ENCODE measurements around a stretch of chr7.

DNA sequence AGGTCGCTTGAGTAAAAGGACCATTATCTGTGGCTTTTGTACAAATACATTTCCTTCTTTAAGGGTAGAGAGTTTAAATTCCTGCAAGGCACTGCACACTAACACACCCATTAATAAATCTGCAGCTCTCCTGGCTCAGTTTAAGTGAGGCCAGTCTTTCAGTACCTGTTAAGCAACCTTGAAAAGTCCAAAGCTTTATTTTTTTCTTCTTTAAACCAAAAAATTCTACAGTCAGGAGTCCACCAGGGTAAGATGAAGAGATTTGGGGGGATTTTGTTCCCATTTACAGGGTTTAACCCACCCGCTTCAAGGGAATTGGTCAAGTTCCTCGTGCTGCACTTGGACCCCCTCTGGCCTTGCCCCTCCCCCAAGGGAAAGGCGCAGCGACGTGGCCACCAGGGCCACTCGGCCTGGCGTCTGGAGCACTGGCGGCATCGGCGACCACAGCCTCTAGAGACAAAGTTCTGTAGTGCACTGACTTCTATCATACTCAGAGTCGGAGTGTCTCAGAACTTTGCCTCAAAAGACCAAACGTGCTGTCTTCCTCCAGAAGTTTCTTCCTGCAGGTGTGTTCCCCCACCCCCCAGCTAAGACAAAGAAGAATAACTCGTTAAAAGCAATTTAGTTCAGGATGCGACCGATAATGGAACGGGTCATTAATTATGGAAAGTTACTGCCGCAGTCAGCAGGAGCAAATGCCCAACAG lies 202.4 kb upstream of the NFE2L3 start:
- PRO-cap, result bidirectional peak, plus-strand start at position 404 of the sequence, minus-strand start at position 452 of the sequence

DNA sequence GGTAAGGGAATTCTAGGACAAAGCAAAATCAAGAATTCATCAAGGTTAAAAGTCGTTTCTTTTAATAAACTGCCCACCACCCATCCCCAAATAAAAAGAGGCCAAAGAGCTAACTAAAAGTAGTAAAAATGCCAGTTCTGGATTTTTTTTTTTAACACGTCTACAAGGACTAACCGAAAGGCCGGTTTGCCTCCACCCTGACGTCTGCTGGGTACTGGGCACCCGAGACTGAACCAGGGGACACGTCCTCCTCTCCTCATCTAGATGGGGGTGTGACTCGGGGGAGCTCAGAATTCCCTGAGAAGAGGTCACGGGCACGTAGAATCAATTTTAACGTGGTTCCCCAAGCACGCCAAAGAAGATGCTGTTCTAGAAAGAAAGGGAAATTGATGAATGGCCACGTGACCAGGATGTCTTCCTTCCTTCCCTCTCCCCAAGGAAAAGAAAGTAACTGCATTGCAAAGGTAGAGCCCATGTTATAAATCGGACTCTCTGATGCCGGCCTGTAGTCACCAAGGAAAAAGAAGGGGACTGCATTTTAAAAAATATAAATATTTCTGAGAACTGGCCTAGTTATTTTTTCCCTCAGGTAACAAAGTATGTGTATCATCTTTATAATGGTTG lies 200.1 kb upstream of the NFE2L3 start:
- PRO-cap, result no peak

DNA sequence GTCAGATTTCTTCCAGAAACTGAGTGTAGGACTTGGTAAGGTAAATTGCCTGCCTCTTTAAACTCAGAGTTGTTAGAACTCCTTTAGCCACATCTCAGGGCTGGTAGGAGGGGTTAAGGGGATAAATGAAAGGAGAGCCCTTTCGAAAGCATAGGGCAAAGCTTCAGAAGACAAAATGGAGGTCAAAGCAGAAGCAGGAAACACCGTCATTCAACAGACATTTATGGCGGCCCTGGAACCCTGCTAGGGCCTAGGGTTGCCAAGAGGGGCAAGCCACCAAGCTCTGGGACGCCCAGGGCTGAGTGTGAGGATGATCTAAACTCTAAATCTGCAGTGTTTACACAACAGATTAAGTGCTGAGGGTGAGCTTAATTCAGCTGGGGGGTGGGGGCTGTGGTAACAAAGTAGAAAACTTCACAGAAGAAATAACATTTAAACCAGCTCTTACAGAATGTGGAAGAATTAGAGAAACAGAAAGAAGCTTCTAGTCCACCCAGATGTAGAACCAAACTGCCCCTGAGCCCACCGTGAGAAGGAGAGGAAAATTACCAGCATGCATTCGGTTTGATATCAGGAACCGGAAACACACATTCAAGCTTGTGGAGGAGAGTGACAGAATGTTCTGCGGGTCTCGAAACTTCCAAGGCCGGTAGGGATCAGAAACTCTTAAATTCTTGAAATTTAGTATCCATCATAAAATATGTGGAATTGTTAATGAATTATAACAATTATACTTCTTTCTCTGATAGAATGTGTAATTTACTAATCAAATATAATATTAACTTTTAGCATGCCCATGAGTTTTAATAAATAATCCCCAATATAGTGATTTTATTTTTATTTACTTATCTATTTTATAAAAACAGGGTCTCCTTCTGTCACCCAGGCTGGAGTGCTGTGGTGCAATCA lies 78.8 kb upstream of the NFE2L3 start:
- PRO-cap, result bidirectional peak, plus-strand start at position 371 of the sequence, minus-strand start at position 288 of the sequence

DNA sequence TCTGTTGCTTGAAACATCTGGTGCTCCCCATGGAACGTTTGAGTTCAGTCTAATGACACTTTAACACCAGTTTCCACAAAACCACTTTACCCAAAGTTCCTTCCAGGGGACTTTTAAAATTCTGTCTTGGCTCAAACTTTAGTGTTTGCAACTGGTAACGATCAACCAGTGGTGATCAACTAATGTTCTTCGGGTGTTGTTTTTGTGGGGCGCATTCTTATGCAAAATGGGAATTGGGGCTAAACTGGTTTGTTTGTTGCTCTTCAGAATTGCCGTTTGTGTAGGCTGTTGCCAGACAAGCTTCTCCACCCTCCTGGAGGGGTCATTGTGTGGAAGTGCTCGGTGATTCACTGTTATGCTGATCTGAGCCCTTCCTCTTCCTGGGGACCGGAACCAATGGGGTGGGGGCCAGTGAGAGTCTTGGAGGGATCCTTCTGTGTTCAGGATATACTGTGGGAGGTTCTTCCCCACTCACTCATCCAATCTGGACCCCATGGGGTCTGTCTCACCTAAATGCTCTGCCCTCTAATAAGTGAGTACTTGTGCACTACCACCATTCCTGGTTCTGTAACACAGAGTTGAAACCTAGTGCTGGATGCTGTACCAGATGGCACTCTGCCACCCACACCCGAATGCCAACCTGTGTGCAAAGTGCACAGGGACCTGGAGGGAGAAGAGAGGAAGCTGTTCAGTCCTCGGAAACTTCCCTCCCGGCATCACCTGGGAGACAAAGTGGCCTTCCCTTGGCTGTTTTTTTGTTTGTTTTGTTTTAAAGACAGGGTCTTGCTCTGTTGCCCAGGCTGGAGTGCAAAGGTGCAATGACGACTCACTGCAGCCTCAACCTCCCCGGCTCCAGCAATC lies 2.0 kb downstream of the NFE2L3 start:
- PRO-cap, result bidirectional peak, plus-strand start at position 294 of the sequence, minus-strand start at position 156 of the sequence

GRCh38 chr7:26166914-26167534 lies 15.0 kb downstream of the NFE2L3 start:
- PRO-cap, result no peak

GRCh38 chr7:26182021-26183133 lies 18.2 kb downstream of the HNRNPA2B1 start:
- PRO-cap, result no peak

- PRO-cap, result no peak
These were observed 15.4 kb downstream of the HNRNPA2B1 start for GRCh38 chr7:26185130-26185496.

DNA sequence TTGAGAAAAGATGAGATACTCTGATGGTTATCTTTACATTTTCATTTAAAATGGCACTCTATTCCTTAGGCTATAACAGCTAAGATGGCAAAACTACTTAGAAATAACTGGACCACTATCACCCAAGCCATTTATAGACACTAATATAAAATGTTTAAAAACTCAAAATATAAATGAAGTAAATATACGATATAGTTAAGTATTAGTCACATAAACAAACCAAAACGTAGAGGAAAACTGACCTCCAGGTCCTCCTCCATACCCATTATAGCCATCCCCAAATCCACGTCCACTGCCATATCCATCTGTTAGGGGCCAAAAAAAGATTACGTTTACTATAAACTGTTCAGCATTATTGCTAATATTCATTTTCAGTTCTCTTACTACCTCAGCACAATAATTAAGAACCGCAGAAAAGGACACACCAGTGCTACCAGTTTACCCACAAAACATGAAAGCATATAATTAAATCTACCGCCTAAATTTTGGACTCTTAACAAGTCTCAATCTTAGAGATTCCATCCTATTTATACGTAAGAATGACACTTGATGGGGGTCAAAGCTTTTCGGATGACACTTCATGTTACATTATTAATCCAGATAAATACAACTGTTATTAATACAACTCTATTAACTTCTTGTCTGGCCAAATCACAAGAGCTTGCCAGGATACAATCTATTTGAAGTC lies 4.8 kb downstream of the HNRNPA2B1 start:
- PRO-cap, result no peak

DNA sequence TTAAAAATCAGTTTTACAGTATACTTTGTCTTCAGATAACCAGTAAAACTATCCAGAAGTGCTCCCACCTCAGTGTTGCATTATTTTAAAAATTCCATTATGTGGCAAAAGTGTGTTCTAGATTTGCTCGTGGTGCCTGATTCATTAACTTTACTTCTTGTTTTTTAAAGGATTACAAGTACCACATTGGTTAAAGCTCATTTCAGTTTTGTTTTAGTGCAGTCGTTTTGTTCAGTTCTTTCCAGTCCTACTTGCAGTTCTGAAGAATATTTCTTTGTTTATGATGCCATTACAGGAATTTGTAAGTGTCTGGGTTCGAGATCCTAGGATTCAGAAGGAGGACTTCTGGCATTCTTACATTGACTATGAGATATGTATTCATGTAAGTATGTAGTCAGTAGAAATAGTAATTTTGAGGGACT lies 69.0 kb downstream of the SNX10 start:
- PRO-cap, result no peak

DNA sequence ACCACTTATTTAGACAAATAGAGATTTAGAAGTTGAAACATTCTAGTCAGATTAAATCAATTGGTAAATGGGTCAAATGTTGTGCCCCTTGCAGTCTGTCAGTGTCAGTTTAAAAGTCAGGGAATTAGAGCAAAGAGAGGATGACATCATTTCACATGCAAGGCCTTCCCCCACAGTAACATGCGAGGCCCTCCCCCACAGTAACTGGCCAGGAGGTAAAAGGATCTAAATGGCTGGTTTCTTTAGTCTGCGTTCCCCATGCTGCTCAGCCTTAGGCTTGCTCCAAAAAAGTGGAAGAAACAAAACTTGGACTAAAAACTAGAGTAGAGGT lies 177.8 kb downstream of the SKAP2 start:
- PRO-cap, result no peak

DNA sequence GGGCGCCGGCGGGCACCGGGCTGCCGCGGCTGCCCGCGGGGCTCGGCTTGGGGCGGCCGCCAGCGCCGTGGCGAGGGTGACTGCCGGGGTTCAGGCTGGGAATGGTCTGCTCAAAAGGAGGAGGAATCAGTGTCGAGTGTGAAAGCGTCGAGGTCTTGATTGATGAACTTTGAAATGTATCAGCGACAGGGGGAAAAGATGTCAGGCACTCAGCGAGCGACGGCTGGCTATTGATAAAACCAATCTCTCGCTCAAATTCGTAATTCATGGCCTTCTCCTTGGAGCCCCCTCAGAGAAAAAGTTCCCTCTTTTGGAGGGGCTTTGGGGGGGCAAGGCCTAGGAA lies 279 bp downstream of the HOXA2 start:
- PRO-cap, result no peak

DNA sequence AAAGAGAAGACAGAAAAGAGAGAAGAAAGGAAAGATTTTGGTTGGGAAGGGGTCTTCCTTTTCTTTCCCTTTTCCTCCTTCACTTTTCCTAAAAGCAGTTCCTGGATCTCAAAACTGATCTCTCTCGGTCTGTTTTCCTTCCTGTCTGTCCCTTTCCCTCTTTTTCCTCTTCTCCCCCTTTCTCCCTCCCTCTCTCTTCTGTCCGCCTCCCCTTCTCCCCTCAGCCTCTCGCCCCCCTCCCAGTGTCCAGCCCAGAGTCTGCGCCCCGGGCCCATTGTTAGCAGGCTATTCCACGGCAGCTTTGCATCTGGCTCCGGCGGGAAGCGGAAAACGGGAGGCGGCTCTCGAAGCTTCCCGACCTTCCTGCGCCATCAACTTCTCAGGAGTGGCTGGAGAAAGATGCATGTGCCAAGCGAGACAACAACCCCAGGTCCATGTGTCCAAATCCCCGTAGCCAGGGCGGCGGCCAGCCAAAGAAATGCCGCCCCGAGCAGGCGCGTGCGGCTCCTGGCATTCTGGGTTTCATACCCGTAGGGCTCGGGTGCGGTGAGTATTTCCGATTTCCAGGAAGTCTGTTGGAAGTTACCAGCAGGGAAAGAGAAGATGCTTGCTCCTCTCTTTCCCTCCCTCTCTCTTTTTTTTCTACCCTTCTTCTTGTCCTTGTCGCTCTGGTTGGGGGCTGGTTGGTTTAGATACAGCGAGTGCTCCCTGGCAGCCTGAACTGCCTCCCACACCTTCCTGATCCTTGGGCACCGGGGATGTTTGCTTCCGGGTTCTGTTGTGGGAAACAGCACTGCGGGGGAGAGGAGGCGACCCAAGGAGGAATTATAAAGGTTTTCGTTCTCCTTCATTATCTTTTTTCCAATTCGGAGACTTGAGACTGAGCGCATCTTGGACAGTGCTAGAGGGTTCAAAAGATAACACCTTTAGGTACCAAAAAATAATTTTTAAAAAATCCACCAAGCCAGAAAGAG lies 1.1 kb upstream of the HOXA2 start:
- PRO-cap, result no peak

GRCh38 chr7:27119180-27119944 lies 11.2 kb downstream of the HOXA4 start:
- PRO-cap, result no peak

DNA sequence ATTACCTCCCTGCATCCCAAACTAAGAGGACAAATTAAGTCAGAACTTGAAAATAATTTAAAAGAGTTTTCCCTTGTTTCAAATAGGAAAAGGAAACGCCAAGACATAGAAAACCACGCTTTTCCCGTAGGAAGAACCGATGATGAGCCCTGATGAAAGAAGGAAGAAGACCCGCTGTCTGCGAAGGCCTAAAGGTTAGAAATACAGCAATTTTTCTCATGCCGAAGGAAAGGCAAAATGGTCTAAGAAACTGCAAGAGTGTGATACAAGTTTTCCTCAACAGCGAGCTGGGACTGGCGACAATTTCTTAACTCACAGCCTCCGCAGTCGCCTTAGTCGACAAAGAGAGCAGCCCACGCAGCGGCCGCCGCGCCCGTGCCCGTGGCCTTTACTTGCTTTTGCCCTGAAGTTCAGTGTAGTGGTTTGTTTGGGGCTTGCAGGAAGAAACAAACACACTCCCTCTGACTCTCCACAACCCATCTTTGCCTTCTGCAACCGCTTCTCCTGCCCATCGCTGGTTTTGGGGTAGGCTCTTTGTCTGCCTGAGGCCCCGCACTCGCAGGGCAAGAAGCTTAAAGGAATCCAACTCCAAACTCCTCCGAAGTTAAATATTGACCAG lies 8.6 kb downstream of the HOXA4 start:
- PRO-cap, result no peak

GRCh38 chr7:27139709-27139923 lies 3.9 kb downstream of the HOXA5 start:
- PRO-cap, result no peak

DNA sequence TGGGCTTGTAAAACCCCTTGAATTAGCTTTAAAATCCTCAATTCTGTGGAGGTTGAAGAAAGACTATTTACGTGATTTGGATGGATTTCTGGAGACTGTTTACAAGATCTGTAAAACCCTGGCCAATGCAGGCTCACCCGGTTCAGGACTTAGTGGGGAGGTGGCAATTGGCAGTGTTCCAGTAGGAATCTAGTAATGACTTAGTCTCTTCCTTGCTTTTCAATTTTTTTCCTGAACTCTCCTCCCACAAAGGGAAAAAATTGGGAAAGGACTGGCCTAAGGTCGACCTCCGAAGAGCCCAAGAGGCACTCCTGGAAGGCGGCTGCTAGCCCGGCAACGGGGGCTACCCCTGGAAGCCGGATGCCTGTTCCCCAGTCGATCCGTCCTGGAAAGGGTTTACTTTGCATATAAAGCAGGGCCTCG lies 1.7 kb upstream of the HOXA6 start:
- PRO-cap, result no peak

DNA sequence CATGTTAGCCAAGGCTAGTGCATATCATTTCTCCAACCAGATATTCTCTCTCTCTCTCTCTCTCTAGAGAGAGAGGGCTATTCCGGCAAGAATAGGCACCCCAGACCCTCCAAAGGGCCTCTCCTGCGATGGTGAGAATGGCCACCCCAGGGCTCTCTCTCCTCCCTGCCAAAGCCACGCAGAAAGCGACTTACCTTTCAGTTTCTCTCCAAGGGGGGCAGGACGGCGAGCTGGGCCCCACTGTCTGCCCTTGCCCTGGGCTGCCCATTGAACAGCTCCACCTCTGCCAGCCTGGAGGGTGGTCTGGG lies 2.3 kb downstream of the HOXA3 start:
- PRO-cap, result no peak

GRCh38 chr7:27164868-27165160 lies 523 bp downstream of the HOXA9 start:
- PRO-cap, result no peak

DNA sequence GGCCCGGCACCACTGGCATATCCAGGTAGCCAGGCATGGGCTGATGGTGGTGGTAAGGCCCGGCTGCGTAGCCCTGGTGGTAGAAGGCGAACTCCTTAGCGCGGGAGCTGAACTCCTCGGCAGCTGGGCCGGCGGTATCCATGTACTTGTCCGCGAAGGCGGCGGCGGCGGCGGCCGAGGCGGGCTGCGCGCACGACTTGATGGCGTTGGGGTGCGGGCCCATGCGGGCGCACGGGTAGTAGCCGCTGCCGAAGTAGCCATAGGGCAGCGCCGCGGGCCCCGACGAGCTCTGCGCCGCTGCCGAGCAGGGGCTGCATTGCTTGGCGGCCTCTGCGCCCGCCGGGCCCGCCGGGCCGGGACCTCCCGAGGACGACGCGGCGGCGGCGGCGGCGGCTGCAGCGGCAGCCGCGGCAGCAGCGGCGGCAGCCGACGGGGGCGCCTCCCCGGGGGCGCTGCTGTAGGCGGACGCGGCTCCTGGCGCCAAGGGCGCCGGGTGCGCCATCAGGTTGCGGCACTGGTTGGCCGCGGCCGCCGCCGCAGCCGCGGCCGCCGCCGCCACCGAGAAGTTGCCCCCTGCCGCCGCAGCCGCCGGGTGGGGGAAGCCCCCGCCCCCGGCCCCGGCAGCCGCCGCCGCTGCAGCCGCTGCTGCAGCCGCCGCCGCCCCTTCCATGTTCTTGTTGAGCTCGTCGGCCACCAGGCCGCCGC lies 433 bp downstream of the HOXA13 start:
- PRO-cap, result no peak

DNA sequence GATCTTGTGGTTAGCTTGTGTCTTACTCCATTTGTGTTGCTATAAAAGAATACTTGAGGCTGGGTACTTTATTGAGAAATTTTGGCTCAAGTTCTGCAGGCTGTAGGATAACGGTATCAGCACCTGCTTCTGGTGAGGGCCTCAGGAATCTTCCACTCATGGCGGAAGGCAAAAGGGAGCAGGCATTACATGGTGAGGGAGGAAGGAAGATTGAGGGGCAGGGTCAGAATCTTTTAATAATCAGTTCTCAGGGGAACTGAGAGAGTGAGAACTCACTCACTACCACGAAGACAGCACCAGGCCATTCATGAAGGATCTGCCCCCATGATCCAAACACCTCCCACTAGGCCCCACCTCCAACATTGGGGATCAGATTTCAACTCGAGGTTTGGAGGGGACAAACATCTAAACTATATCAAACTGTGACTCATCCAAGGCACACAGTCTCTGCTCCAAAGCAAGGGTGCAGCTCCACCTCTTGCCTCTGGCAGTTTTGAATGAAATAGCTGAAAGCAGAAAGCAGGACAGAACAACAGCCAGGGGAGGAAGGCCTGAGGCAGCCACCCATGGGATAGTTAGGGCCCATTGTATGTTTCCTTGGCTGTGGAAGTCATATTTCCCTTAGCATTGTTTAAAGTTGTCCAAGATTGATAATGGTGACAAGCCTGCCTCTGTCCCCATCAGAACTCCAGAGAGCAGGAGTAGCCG lies 129.6 kb downstream of the EVX1 start:
- PRO-cap, result no peak